UCH-1 (cell line): ENCODE results near the genes UCHL1, LIMCH1 and SLAIN2.

DNA sequence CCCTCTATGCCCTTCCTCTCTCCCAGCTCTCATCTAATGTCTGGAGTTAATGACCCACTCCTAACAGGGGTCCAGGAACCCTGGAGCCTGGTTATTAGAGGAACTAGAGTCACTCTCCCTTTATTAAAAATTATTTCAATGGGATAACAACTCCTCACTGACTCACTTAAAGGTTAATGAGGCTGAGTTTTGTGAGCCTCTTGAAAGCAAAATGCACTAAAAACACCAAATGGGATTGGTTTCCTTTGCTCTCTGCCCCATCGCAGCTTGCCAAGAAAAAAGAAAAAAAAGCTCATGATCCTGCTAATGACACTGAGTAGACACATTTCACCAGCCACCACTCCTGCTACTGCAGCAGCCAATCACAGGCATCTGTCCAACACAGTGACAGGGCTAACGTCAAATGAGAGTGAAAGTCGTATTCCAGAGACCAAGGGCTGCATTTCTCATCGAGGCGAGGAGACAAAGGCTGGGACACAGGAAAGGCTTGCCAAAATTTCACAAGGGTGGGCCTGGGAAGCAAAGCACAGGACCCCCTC lies 5.2 kb downstream of the APBB2 start:
- RRBS: no CpG with 5 or more reads among the region's 5 CpGs

DNA sequence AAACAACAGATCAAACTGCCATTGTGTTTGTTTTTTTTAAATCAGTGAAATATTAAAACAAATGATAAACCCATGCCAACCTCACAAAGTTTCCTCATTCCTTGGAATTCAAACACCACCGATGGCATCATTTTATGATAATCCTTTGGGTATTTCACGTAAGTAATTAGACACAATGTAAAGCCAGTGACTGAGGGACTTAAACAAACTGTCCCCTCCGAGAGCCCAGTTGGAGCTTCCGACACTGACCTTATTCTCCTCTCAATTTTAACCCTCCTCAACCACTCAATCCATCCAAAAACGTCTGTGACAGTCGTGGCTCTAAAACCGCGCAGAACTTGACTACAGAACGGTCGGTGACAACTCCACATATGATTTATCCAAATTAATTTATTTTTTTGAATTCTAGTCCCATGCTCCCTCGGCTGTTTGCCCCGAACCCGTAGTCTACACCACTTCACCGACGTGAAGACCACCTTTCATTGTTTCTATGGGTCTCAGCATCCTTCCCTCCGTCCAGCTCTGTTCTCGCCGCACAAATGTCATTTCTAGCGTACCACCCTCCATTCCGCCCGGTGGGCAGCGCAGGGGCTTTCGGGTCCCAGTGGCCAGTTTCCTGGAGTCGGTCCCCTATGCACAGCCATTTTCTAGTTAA lies 1.1 kb downstream of the APBB2 start:
- RRBS: no CpG with 5 or more reads among the region's 24 CpGs

DNA sequence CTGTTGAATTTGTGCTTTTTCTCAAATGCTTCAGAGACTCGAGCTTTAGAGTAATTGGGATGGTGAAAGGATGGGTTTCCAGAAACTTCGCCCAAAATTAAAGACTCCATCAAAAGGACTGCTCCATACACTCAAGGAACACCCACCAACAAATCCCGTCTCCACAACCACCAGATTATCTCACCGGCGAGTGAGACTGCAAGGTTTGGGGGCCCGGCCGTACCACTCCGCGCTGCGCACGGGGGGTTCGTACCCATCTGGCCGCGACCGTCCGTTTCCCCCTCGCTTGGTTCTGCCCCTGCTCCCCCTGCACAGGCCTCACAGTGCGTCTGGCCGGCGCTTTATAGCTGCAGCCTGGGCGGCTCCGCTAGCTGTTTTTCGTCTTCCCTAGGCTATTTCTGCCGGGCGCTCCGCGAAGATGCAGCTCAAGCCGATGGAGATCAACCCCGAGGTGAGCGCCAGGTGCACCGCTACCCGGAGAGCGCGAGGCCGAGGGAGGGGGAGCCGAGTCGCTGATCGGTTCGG lies at the start of gene UCHL1:
TSS of gene UCHL1 (plus strand) at position 370 of the 525 bp plus-strand sequence.
- RRBS: 33% methylated on average over 14 of the region's 39 CpGs

GRCh38 chr4:41537826-41538641 lies at the start of gene LIMCH1:
TSS of gene LIMCH1 (plus strand) at chr4:41538157.
- RRBS: no CpG with 5 or more reads among the region's 10 CpGs

GRCh38 chr4:41656331-41657012 lies 92.1 kb downstream of the PHOX2B start:
- RRBS: no CpG with 5 or more reads among the region's 9 CpGs

DNA sequence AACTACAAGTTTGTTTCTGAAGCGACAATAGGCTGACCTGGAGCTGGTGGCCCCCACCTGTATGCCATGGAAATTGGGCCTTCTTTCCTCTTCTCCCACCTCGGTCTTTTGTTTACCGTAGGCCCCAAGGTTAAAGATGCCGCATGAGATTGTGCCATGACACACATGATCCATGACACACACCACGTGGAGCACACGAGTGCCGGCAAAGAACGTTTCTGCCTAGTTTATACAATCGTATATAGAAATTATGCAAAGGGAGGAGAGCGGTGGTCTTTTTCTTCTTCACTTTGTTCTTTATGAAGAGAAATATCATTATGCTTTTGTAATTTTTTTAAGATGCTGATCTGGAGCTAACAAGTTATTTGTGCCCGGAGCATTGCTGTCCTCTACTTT lies 473 bp downstream of the TMEM33 start:
- RRBS: no CpG with 5 or more reads among the region's 11 CpGs

DNA sequence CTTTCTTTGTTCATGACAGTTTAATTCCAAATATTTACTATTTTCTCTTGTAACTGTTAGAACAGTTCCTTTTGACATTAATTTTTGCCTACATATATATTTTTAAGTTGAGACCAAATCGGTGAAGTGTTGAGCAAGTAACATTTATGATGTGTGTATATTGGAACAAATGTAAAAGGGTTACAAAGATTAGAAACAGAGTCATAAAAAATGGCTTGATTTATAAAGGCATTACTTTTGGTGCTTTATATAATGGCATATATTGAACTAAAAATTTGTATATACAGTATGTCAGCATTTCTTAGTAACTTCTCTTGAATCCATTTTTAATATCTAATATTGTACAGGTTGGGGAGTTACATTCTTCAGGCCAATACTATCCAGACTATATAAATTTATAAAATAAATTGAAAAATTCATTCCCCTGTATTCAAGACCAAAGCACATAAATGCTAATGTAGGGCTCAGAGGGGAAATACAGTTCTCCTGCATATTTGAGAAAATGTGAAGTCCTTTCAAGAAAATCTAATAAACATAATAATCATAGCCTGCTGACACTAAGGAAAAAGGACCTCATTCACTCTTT lies 21.9 kb upstream of the DCAF4L1 start:
- RRBS: no CpG with 5 or more reads among the region's 1 CpG

DNA sequence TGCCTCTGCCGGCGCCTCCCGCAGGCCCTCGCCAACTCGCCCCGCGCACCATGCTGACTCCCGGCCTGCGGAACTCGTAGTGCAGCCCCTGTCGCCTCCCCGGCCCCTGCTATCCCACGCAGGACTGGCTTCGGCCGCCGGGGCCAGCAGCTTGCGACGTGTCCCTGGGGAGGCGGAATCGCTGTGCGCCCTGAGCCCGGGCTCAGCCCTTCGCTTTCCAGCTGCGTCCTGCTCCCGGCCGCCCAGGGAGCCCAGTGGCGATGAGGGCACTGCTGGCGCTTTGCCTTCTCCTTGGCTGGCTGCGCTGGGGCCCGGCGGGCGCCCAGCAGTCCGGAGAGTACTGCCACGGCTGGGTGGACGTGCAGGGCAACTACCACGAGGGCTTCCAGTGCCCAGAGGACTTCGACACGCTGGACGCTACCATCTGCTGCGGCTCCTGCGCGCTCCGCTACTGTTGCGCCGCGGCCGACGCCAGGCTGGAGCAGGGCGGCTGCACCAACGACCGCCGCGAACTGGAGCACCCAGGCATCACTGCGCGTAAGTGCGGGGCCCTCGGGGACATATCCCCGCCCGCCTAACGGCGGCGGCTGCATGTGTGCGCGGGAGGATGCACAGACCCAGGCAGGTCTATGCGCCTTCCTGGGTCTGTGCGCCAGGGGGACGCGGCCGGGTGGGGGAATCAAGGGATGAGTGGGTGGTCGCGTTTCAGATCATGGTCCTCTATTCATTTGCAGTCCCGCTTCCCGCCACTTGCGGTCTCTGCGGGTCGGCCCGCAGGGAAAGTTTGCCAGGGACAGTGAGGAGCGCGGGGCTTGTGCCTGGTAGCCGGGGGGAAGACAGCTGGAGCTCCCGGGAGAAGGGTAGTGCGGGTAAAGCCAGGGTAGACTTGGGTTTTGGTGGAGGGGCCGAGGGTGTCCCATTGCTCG lies 772 bp downstream of the SHISA3 start:
- RRBS: 4% methylated on average over 27 of the region's 84 CpGs

DNA sequence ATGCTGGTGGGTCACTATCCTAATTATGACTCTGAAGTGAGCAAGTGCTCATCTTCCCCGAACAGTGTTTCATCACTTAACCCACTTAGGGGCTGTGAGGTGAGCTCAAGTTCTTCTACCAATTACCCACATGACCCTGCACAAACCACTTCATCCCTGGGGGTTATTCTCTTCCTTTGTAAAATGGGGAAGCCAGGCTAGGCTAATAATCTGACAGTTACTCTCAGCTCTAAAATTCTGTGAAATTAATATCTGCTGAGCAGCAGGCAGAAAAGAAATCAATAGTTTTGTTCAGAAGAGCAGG lies 24.3 kb downstream of the ATP8A1 start:
- RRBS: no CpG with 5 or more reads among the region's 1 CpG

- RRBS: no CpG with 5 or more reads among the region's 4 CpGs
Measured at GRCh38 chr4:43763150-43763554, 685.5 kb downstream of the KCTD8 start.

DNA sequence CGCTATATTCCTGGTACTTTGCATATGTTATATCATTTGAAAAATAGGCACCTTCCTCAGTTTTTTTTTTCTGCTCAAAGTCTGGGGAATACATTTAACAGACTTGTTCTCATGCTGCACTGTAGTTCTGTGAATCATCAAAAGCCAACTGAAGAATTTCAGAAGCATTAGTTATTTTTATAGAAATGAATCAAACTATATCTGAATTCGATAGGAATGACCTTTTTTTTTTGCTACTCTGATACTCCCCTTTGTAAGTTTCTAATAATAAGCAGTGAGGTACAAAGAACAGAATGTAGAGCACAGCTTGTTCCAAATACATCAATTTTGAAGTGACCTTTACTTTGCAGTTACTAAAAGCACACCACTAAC lies 91.4 kb upstream of the GNPDA2 start:
- RRBS: no CpG with 5 or more reads among the region's 2 CpGs

GRCh38 chr4:44818136-44818362 lies 91.7 kb upstream of the GNPDA2 start:
- RRBS: no CpG with 5 or more reads among the region's 2 CpGs

DNA sequence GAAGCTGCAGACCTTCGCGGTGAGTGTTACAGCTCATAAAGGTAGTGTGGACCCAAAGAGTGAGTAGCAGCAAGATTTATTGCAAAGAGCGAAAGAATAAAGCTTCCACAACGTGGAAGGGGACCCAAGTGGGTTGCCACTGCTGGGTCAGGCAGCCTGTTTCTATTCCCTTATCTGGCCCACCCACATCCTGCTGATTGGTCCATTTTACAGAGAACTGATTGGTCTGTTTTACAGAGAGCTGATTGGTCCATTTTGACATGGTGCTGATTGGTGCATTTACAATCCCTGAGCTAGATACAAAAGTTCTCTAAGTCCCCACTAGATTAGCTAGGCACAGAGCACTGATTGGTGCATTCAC lies 647.1 kb downstream of the GABRG1 start:
- RRBS: no CpG with 5 or more reads among the region's 4 CpGs

DNA sequence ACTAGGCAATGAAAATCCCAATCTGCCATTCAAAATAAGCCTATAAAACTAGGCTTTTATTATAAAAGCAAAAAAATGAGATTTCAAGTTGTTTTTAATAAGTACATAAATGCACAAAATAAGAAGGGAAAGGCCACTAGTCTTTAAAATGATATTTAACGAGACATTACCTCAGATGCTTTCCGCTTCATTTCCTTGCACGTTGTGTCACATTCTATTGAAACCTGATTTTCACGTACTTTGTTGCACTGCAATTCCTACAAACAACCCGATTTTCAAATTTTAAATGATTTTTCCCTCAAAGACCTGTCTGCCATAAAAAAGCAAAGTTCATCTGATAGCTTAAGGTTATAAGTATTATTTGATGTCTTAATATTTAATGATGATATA lies 13.8 kb upstream of the CORIN start:
- RRBS: no CpG with 5 or more reads among the region's 5 CpGs

DNA sequence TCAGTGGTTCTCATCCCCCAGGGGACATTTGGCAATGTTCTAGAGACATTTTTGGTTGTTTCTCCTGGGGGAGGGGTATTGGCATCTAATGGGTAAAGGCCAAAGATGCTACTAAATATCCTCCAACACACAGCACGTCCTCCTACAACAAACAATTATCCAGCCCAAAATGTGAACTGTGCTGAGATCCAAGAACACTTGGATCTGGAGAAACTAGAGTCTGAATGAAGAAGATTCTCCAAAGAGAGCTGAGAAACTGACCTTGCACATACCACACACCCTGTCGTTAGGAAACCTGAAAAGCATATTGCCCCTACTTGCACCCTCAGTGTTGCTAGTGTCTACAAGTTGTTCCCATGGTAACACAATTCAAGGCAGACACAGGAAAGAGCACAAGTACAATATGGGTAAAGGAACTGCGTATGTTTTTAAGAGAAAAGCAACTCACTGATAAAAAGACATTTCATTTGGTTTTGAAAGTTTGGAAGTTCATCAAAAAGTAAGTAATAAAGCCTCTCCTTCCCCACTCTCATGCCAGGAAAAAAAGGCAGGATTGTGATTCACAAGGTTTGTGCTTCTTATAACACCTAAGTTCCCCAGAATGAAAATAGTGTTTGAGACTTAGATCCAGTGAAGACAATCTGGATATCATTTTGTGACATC lies 42.0 kb downstream of the NIPAL1 start:
- RRBS: no CpG with 5 or more reads among the region's 3 CpGs

GRCh38 chr4:48340591-48341341 lies 563 bp upstream of the SLAIN2 start:
- RRBS: no CpG with 5 or more reads among the region's 38 CpGs

GRCh38 chr4:48341364-48342498 lies at the start of gene SLAIN2:
TSS of gene SLAIN2 (plus strand) at chr4:48341529.
- RRBS: 4% methylated on average over 42 of the region's 120 CpGs

GRCh38 chr4:48490434-48490633 lies 282 bp downstream of the ZAR1 start:
- RRBS: 34% methylated on average over 16 of the region's 28 CpGs

DNA sequence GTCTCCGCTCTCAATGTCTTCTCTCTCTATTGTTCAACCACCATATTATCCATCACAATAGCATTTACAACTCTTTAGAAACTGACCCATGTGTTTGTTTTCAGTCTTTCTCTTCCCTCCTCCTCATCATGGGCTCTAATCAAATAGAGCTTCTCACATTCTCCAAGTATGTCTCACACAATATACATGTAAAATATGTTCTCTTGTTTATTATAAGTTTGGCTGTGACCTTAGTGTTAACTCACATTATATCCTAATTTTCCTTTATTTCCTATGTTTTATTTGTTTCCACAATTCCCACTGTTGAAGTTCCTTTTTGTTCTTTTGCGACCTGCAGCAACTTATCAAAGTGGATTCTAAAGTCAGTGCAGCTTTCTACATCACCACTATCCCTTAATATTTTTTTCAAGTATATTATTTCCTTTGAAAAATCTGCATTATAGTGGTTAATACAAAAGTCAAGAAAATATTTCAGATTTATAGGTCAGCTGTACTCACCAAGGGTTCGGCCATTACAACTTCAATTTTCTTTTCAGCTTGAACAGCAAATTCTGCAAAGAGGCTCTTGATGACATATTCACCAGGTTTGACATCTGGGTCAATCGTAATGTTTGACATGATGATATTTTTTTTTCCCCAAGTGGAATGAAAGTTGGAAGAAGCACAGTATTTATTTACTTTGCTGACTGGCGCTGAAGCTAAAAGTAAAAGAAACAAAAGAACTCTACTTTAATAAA lies 143.9 kb downstream of the ZAR1 start:
- RRBS: no CpG with 5 or more reads among the region's 5 CpGs

DNA sequence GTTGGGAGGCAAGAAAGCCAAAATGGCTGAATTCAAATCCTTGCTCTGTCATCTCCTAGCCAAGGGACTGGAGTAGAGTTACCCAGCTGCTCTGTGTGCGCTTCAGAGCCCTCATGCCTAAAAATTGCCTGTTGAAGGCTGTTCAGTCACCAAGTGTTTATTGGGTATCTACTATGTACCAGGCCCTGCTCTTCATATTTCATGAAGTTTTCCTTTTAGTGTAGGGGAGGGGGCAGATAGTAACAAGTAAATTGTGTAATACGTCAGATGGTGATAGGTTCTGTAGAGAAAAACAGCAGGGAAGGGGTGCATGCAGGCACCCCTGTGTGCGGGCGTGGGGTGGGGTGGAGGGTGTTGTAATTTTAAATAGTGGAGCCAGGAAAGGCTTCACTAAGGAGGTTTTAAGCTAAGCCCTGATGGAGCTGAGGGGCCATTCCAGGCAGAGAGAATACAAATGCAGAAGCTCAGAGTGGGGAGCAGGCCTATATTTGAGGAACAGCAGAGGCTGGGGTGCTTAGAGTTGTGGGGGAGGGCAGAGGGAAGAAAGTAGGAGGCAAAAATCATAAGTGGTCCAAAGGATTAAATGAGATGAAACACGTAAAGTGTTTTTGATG lies 7.6 kb downstream of the DCUN1D4 start:
- RRBS: no CpG with 5 or more reads among the region's 5 CpGs